AG09309 (cell line): ENCODE measurements around a stretch of chr11.

- RRBS: no CpG with 5 or more reads among the region's 3 CpGs
Measured at GRCh38 chr11:95248868-95249380, 17.9 kb upstream of the SESN3 start.

- RRBS: no CpG with 5 or more reads among the region's 6 CpGs
Measured at GRCh38 chr11:95254163-95254710, 23.2 kb upstream of the SESN3 start.

GRCh38 chr11:95291927-95292369, 60.9 kb upstream of the SESN3 start:
- RRBS: no CpG with 5 or more reads among the region's 4 CpGs

- RRBS: no CpG with 5 or more reads among the region's 1 CpG
Measured at GRCh38 chr11:95322592-95322997, 91.6 kb upstream of the SESN3 start.

DNA sequence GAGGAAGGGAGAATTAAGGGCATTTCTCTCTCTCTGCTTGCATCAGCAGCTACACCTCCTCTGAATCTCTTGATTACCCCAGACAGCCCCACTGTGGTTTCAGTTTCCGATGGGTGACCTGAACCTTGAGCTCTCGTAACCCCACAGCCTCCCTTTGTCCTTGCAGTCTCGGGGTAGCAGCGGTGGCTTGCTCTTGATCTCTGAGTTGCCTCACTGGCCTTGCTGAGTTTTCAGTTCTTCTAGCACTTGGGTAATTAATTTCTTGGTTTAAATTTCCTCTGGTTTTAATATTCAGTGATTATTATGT, 212.5 kb upstream of the SESN3 start:
- RRBS: no CpG with 5 or more reads among the region's 4 CpGs

DNA sequence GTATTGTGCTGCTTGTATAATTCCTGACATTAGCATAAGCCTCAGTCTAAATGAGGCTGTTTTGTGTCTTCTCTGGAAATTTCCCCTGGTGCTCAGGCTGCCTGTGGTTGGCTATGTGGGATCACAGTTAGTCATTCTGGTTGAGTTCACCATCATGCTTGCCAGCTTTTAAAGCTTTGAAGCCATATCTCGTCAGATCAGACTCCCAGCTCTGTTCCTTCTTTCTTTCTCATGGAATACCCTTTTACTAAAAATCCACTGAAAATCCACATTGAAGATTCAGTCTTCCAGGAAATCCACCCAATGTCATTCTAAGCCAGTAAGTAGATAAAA, 106.9 kb downstream of the FAM76B start:
- RRBS: no CpG with 5 or more reads among the region's 1 CpG

DNA sequence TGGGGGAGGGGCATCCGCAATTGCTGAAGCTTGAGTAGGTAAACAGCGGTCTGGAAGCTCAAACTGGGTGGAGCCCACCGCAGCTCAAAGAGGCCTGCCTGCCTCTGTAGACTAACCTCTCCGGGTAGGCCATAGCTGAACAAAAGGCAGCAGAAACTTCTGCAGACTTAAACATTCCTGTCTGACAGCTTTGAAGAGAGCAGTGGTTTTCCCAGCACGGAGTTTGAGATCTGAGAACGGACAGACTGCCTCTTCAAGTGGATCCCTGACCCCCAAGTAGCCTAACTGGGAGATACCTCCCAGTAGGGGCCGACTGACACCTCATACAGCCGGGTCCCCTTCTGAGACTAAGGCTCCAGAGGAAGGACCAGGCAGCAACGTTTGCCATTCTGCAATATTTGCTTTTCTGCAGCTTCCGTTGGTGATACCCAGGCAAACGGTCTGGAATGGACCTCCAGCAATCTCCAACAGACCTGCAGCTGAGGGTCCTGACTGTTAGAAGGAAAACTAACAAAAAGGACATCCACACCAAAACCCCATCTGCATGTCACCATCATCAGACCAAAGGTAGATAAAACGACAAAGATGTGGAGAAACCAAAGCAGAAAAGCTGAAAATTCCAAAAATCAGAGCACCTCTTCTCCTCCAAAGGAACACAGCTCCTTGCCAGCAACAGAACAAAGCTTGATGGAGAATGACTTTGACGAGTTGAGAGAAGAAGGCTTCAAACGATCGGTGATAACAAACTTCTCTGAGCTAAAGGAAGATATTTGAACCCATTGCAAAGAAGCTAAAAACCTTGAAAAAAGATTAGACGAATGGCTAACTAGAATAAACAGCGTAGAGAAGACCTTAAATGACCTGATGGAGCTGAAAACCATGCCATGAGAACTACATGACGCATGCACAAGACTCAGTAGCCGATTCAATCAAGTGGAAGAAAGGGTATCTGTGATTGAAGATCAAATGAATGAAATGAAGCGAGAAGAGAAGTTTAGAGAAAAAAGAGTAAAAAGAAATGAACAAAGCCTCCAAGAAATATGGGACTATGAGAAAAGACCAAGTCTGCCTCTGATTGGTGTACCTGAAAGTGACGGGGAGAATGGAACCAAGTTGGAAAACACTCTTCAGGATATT, 16.7 kb downstream of the CEP57 start:
- RRBS: no CpG with 5 or more reads among the region's 21 CpGs

DNA sequence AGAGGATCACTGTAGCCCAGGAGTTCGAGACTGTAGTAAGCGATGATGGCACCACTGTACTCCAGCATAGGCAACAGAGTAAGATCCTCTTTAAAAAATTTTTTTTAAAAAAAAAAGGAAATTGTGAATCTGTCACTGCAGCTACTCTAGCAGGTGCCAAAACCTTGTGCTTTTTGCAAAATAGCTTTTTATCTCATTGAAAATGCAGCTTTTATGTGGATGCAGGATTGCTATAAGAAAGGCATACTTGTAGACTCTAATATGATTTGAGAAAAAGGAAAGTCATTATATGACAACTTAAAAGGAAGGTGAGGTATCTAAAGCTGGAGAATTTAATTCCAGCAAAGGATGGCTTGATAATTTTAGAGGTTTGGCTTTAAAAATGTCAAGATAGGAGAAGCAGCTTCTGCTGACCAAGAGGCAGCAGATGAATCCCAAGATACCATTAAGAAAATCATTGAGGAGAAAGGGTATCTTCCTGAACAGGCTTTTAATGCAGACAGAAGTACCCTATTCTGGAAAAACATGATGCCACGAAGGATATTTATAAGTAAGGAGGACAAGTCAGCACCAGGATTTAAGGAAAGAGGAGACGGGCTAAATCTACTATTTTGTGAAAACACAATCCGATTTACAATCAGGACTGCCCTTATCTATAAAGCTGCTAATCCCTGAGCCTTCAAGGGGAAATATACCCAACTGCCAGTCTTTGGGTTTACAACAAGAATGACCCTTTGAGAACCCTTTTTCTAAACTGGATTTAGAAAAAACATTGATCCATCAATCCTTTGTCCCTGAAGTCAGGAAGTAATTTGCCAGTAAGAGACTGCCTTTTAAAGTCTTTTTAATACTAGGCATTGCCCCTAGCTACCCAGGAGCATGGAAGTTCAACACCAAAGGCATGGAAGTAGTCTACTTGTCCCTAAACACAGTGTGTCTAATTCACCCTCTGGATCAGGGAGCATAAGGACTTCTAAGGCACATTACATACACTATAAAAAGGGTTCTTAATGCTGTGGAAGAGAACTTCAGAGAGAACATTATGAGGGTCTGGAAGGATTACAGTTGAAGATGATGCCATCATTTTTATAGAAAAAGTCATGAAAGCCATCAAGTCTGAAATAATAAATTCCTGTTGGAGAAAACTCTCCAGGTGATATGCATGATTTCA, 34.2 kb downstream of the CEP57 start:
- RRBS: no CpG with 5 or more reads among the region's 5 CpGs

DNA sequence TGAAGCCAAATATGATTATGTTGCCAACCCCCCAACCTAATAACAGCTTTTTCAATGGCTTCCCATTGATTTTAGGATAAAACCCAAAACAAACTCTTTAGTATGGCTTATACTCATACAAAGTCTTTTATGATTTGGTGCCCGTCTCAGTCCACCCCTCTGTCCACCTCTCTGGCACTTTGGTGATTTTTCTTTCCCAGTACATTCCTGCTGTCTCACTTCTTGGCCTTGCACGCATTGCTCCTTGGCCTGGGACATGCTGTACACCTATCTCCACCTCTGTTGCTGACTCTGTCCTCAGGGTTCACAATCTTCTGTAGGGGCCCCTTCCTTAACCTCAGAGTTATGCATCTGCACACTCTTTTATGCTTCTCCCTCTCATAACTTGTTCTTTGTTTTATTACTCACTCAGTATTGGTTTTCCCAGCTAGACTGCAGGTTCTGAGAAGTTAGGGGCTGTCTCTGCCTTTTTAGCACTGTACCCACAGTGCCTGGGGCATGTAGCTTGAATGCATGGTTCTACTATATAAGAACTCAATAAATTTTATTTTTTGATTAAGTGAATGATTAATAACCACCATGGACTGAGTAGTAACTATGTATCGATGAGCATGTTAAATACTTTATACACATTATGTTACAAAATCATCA, 139.1 kb upstream of the MTMR2 start:
- RRBS: no CpG with 5 or more reads among the region's 3 CpGs

DNA sequence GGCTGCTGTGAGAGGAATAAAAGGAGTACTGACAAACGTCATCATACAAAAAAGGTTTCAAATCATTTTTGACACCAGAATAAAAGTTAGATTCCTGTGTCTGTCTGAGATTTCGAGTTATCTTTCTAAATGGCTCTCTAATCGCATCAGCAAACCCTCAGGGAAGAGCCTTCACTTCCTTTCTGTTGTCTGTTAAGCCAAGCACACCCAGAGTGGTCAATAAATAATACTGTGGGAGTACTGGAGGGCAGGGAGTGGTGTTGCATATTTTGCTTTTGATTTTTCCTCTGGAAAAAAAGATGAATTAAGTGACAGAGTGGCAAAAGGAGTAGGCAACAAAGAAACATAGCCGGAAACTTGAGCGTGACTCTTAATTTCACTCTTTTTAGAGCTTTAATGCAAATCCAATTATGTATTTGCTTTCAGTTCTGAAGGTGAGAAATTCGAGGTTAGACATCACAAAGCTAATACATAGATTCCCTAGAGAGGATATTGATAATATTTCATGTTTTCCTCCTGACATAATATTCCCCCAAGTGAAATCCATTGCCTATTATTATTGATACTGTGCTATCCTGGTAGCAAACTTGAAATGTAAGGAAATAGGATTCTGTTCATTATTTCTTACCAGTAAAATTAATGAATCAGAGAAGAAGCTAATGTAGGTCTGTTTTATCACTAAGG, 150.9 kb upstream of the MTMR2 start:
- RRBS: no CpG with 5 or more reads among the region's 6 CpGs

DNA sequence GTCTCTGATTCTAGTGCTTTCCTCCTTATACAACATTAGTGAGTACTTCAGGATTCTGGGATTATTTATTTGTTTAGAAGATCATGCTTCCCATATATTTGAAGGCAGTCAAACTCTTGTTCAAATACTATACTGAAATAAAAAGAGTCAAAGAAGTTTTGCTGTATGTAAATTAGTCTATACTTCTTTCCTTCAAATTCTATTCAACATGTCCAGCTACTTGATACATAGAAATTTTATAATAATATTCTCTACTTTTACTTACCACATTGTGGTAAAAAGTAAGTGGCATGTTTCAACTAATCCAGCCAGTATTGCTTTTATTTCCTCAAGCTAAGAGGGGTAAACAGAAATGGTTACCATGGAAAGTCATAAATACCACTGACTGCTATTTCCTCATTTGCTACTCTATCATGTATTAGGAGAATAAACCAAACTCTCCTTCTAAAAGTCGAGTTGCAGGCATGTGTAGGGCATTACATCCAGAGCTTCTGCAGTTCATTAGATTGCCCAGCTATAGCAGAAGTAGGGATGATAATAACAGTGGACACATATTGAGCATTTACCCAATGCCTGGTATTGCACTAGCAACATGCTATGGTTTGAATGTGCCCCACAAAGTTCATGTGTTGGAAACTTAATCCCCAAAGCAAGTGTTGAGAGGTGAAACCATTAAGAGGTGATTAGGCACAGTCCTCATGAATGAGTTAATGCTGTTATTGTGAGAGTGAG, 208.4 kb downstream of the MAML2 start:
- RRBS: no CpG with 5 or more reads among the region's 1 CpG

DNA sequence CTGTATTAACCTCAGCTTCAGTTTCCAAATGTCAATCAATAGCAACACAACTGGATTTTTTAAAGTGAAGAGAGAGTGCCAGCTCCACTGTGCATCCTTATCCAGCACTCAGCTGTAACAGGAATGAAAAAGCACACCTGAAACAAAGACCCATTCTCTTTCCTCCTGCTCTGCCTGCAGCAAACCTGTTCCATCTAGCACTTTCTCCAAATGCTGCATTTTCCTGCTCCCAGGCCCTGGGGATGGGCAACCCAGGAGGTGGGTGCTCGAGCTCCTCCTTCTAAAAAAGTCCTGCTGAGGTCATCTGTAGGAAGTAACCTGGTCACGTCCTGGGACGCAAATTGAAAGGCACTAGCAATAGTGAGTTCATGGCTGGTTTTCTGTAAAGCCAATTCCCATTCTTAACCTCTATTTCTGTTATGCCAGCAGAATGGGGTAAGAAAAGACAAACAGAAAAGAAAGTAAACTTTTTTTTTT, 173.8 kb downstream of the MAML2 start:
- RRBS: no CpG with 5 or more reads among the region's 3 CpGs

- RRBS: no CpG with 5 or more reads among the region's 4 CpGs
Measured at GRCh38 chr11:96194071-96194814, 148.8 kb downstream of the MAML2 start.

DNA sequence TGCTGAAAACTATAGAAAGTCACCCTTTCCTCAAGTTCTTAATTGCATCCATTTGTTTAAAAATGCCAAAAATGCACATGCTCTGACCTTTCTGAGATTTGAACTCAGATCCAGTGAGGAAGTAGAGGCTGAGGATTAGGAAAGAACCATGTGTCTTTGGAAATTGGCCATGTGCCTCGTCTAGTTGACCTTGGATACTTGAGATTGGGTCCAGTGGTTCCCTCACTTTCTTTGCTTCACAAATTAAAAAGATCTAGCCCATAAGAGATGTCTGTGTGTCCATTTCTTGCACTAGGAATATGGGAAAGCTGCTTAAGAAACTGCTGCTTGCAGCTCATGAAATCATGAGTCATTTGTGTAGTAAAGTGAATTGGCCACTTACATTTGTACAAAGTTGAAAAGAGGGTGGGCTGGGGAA, 128.2 kb downstream of the MAML2 start:
- RRBS: no CpG with 5 or more reads among the region's 1 CpG

GRCh38 chr11:96223929-96225135, 118.7 kb downstream of the MAML2 start:
- RRBS: no CpG with 5 or more reads among the region's 1 CpG

- RRBS: no CpG with 5 or more reads among the region's 2 CpGs
Measured at GRCh38 chr11:96246536-96246864, 96.5 kb downstream of the MAML2 start.

DNA sequence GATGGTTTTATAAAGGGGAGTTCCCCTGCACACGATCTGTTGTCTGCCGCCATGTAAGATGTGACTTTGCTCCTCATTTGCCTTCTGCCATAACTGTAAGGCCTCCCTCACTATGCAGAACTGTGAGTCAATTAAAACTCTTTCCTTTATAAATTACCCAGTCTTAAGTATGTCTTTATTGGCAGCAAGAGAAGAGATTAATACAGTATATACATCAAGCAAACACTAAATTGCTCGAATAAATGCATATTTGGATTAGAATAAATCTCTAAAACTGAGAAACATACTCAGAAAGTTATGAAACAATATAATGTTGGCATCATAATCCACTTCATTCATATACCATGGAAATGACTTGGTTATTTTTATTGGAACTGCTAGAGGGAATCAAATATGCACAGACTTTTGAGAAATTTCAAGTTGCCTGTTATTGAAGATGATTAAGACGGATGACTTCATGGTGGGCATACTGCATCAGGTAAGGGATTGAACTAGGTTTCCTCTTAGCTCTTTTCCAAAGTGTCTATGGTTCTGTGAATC, 74.2 kb downstream of the MAML2 start:
- RRBS: no CpG with 5 or more reads among the region's 4 CpGs